A673 (cell line): ENCODE measurements around a stretch of chr2.

DNA sequence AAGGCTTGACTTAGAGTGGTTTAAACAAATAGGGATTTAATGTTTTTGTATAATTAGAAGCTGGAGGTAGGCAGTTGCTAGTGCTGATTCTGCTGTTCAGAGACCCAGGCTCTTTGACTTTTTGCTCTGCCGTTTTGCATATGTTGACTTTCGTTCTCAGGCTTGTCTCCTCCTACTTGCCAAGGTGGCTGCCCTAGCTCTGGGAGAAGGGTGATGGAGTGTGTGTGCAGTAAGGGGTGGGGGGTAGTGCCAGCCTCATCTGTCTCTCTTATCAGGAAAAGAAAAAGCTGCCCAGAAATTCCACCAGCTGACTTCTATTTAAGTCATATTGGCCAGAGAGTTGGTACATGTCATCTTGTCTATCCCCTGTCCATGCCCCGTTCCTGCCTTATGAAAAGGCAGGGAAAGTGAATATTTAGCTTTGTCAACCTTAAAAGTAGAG lies 89.4 kb downstream of the PLCL1 start:
- PRO-cap = no peak

DNA sequence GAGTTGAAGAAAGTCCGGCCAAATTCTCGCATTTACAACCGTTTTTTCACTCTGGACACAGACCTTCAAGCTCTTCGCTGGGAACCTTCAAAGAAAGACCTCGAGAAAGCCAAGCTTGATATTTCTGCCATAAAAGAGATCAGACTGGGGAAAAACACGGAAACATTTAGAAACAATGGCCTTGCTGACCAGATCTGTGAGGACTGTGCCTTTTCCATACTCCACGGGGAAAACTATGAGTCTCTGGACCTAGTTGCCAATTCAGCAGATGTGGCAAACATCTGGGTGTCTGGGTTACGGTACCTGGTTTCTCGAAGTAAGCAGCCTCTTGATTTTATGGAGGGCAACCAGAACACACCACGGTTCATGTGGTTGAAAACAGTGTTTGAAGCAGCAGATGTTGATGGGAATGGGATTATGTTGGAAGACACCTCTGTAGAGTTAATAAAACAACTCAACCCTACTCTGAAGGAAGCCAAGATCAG lies 279.5 kb downstream of the PLCL1 start:
- PRO-cap = no peak

GRCh38 chr2:198528287-198528878 lies 724.0 kb downstream of the PLCL1 start:
- PRO-cap = no peak

DNA sequence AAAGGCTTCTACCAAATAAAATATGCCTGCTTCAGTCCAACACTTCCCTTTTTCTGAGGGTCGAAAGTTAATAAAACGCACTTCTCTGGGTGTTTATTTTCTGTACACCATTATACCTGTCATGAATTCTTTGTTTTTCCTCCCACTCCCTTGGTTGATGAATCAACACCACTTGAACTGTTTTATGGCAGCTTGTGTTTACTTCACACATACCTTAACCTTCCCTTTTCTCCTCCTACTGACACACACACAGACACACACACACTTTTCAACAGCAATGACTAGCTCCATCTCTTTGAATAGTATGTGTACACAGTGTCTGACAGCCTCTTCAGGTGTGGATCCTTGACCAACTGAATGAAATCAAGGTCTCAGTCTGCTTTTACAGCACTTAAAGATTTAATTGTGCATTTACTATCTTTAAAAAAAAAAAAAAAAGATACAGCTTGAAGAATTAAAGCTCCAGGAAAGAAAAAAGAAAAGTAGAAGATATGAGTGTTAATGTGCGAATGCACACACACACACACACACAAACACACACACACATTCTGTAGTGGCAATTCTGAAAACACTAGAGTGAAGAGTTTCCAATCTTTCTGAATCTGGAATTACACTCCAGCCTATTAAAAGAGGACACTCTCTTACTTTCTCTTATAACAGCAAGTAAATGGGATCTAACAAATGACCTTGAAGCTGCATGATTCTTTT lies 91.2 kb downstream of the SATB2 start:
- PRO-cap = no peak

DNA sequence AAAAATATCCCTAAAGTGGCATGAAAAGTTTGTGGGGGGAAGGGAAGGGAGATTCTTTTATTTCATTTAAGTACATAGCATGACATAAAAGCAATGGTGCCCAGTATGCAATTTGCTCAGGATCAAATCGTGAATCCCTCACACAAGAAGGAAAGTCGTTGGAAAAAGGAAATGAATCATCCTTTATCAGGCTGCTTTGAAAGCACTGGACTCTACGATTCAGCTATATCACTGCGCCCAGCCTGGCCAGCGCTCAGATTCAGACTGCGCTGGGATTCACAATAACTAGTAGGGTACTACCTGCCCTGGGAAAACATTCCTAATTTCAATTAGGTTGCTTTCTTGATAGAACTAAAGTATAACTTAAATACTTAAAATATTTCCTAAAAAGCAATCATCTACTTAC lies 25.8 kb downstream of the SATB2 start:
- PRO-cap = bidirectional peak, plus-strand start at position 256 of the sequence, minus-strand start at position 266 of the sequence

DNA sequence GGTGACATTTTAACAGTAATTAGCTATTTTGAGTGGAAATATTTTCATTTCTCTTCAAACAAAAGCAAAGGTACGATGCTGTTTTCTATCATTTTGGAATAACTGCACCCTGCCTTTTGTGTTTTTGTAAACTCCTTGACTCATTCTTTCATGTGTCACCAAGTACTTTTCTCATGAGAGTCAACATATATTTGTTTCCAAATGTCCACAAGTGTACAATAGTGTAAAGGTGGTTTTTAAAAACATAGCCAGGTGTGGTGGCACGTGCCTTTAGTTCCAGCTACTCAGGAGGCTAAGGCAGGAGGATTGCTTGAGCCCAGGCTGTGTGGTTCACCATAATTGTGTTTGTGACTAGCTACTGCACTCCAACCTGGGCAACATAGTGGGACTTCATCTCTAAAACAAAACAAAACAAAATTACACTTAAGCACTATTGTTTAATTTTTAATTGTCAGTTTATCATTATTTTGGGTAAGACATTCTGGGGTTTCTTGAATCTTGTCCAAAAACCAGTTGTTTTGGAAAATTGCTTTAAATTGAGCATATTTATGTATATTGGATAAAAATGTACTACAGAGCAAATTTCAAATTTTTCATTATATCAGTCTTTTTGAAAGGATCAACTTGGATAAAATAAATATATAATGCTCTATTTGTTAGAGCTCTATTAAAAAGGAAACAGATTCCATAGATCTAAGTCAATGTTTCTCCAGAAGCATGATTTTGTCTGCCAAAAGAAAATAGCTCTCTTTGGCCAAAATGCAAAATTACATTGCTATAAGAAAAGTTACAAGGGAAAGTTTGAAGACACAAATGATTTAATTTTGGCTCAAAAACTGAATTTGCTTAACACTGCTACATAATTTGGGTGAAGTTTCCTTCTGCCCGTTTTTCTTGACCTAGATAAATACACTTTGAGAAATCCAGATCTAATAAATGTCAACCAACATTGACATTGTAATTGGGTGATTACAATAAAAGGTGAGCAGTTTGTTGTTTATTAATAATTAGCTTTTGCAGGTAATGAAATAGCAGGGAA lies 15.5 kb downstream of the C2orf69 start:
- PRO-cap = no peak

DNA sequence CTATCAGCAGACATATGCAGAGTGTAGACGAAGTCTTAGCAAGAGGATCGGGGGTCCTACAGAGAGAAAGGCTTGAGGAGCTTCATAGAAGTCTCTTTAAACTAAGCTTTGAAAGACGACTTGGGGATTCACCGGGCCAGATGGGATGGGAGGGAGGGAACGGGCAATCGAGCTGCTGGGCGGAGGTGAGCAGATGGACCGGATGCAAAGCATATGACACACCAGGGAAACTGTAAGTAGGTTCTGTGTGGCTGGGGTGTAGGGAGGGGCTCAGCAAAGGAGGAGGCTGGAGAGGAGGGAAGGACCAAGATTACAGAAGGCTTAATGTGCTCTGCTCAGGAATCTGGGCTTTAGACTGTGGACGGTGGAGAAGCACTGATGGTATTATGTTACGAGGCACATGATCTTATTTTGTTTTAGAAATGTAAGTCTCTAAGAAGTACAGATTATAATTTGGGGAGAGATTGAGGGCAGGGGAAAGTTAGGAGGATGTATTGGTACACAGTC lies 131.5 kb downstream of the MAIP1 start:
- PRO-cap = no peak

GRCh38 chr2:200380041-200380617 lies 73.6 kb downstream of the SPATS2L start:
- PRO-cap = no peak

GRCh38 chr2:200476764-200477154 lies 33.1 kb downstream of the KCTD18 start:
- PRO-cap = no peak

DNA sequence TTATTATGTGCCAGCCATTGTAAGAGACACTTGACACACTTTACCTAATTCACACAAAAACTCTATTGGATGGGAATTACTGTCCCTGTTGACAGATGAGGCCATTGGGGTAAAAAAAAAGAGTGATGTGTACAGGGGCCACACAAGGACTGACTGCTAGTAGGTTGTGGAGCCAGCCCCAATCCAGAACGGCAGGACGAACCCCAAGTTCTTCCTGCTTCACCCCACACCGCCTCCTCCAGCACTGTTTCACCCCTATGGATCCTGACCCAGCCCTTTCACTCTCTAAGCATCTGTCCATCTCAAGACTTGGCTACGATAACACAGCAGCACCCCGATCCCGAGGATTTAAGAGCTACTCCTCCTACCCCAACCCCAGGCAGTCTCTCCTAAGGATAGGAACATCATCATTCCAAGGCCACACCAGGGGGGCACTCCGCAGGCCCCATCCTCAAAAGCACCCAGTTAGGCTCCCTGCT lies 739 bp downstream of the KCTD18 start:
- PRO-cap = no peak

DNA sequence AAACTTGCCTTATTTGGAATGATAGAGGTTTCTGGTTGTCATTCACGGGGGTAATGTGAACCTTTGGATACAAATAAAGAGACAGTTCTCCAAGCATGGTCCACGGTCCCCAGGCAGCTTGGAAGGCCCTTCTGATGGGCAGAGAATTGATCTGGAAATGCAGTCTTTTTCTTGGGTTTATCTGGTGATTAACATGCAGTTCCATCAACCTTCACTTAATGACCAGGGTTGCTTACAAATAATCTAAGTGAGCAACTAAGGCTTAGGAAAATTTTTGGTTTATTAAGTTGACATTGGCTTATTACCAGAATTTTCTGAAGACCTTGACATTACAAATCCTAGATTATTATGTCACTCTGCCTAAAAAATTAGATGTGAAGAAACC lies 69.8 kb downstream of the AOX1 start:
- PRO-cap = no peak

- PRO-cap = no peak
Measured at GRCh38 chr2:200756675-200757483, 54.8 kb upstream of the BZW1 start.

DNA sequence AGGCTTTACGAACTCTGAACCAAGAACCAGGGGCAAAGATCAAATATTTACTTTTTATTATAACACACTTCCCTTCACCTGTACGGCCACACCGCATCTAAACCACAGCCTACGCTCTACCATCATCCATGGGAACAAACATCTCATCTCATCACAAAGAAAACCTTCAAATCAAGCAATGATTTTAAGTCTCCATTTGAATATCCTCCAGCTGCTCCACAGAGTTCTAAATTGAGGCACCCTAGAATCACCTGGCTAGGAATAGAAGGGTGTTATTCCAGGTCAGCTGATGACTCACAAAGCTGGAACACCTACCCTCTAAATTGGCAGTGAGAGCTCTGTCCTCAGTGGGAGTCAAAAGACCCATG lies 45.6 kb upstream of the BZW1 start:
- PRO-cap = no peak

DNA sequence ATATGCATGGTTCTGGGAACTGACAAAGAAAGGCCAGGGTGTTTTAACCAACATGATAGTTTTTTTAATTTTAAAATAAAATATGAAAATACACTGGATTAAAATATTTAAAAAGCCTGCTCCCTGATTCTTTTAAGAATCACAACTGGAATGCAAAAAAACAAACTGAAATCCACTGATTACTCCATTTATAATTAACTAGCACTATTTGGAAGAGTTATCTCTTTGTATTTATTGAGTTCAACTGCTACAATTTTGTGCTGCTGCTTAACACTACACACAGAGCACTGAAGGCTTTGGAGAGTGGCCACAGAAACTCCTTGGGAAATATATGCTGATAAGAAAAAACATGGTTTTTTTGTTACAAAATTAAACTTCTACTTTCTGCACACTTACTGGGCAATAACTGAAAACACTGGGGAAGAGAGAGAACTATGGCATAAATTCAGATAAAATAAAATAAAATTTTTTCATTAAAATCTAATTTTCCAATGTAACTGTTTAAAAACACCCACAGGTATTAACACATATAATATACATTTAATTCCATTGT lies 19.8 kb upstream of the BZW1 start:
- PRO-cap = no peak

- PRO-cap = no peak
Measured at GRCh38 chr2:200820207-200821105, 8.7 kb downstream of the BZW1 start.

DNA sequence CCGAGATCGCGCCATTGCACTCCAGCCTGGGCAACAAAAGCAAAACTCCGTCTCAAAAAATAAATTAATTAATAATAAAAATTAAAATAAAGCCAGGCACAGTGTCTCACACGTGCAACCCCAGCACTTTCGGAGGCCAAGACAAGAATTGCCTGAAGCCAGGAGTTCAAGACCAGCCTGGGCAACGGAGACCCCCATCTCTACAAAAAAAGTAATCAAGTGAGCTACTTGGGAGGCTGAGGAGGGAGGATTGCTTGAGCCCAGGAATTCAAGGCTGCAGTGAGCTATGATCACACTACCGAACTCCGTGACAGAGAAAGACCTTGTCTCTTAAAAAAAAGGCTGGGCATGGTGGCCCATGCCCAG lies 18.9 kb downstream of the BZW1 start:
- PRO-cap = no peak

DNA sequence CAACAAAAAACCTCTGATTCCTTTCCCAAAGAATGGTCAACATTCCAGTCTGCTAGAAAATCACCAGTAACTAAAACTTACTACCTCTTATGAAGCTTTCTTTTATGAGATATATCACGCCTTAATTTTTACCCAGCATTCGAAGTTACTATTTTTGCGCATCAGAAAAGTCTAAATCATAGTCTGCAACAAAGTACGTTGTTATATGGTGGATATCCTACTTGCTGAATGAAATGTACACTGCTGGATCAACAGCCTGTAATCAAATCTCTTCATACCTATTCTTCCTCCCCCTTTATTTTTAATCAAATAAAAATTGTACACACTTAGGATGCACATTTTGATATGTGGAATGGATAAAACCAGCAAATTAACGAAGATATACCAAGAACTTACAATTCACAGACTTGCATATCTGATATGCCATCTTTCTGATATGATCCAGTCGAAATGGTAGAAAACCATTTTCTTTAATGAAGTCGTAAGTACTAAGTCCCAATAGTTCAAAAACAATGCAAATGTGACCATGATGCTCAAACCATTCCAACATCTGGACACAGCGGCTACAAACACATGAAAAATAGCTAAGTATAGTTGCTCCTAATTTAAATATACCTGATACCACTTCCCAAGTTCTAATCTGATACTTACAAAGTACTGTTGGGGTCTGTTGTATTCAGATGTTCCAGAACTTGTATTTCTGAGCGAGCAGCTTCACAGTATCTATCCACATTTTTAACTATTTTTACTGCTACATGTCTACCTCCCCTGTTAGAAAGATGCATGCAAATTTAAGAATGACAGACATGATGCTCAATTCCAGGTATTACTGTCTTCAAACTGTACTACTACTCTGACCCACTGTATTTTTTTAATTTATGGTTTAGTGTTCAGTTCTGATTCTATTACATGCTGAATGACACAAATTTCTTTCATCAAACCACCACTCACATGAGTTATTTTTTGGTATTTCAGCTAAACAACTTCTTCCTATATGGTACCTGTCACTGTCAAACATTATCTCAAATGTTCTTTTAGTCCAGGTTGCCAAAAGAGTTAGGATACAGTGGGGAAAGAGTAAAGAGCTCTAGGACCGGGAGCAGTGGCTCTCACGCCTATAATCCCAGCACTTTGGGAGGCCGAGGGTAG lies 6.8 kb downstream of the CLK1 start:
- PRO-cap = no peak

- PRO-cap = no peak
Measured at GRCh38 chr2:201132229-201133378, 16.6 kb downstream of the CFLAR start.

- PRO-cap = no peak
Measured at GRCh38 chr2:201169018-201169533, 13.9 kb upstream of the CASP10 start.

DNA sequence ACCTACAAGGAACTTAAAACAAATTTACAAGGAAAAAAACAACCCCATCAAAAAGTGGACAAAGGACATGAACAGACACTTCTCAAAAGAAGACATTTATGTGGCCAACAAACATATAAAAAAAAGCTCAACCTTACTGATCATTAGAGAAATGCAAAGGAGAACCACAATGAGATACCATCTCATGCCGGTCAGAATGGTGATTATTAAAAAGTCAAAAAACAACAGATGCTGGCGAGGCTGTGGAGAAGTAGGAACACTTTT lies 13.3 kb upstream of the CASP10 start:
- PRO-cap = no peak